Metastatic Lung Carcinoma in the Adrenal Gland (tissue), 1 donor: Measurements from ENCODE around the gene SPTAN1.

- PRO-cap = no peak
Observed at GRCh38 chr9:128254041-128254896, 21.5 kb downstream of the GOLGA2 start.

- PRO-cap = no peak
Observed at GRCh38 chr9:128321708-128322303, 441 bp downstream of the TRUB2 start.

GRCh38 chr9:128352881-128353706 lies 12.8 kb downstream of the SLC27A4 start:
- PRO-cap = no peak

GRCh38 chr9:128412219-128412895 lies 8.3 kb upstream of the CERCAM start:
- PRO-cap = no peak

GRCh38 chr9:128495672-128496101 lies 8.8 kb upstream of the GLE1 start:
- PRO-cap = no peak

DNA sequence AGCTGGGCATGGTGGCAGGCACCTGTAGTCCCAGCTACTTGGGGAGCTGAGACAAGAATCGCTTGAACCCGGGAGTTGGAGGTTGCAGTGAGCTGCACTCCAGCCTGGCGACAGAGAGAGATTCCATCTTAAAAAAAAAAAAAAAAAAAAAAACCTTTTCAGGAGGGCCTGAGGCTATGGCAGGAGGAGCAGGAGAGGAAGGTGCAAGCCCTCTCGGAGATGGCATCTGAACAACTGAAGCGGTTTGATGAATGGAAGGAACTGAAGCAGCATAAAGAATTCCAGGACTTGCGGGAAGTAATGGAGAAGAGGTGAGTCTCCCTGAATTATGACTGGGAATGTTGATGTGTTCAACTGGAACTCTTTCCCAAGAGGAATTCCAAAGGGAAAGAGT lies 18.0 kb downstream of the GLE1 start:
- PRO-cap = no peak

DNA sequence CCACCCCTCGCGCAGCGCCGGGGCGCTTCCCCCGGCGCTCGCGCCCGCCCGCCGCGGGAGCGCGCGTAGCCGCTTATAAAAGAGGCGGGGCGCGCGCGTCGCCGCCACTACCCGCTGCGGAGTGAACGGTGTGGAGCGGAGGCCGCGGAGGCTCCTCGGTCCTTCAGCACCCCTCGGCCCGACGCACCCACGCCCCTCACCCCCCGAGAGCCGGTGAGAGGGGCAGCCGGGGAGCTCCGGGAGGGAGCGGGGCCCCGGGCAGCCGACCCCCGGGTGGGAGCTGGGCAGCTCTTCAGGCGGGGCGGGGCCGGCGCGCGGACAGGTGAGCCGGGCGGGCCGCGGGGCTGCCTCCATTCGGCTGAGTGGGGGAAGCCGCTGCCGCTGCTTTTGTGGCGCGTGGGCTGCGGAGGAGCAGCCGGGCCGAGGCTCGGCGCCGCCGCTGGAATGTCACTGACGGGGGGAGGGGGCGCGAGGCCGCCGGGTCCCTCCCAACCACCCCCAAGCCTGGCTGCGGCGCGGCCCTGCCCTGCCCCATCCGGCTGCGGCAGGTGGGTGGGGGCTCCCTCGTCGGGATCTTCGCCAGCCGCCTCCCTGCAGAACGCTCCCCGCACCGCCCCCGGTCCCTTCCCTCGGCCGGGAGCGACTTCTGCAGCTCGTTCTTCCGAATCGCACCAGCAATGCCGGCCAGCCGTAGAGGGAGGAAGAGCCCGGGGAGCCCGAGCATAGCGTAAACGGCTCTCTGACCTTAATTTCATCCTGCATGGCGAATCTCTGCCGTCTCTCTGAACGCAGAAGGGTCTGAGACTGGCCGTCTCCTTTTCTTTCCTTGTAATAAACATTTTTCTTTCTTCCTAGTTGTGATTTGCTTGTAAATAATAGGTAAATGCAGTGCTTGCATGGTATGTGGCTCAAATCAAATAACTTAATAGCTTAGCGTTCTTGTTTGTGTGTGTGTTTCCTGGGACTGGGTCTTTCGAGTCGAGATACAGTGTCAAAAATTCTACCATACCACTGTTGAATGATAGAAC lies at the start of gene SPTAN1:
Gene SPTAN1 (plus strand): TSS at position 104 of the 1,028 bp plus-strand sequence.
- PRO-cap = bidirectional peak, plus-strand start at position 107 of the sequence, minus-strand start outside the sequence

- PRO-cap = no peak
Observed at GRCh38 chr9:128629865-128630685, 26.6 kb downstream of the DYNC2I2 start.

DNA sequence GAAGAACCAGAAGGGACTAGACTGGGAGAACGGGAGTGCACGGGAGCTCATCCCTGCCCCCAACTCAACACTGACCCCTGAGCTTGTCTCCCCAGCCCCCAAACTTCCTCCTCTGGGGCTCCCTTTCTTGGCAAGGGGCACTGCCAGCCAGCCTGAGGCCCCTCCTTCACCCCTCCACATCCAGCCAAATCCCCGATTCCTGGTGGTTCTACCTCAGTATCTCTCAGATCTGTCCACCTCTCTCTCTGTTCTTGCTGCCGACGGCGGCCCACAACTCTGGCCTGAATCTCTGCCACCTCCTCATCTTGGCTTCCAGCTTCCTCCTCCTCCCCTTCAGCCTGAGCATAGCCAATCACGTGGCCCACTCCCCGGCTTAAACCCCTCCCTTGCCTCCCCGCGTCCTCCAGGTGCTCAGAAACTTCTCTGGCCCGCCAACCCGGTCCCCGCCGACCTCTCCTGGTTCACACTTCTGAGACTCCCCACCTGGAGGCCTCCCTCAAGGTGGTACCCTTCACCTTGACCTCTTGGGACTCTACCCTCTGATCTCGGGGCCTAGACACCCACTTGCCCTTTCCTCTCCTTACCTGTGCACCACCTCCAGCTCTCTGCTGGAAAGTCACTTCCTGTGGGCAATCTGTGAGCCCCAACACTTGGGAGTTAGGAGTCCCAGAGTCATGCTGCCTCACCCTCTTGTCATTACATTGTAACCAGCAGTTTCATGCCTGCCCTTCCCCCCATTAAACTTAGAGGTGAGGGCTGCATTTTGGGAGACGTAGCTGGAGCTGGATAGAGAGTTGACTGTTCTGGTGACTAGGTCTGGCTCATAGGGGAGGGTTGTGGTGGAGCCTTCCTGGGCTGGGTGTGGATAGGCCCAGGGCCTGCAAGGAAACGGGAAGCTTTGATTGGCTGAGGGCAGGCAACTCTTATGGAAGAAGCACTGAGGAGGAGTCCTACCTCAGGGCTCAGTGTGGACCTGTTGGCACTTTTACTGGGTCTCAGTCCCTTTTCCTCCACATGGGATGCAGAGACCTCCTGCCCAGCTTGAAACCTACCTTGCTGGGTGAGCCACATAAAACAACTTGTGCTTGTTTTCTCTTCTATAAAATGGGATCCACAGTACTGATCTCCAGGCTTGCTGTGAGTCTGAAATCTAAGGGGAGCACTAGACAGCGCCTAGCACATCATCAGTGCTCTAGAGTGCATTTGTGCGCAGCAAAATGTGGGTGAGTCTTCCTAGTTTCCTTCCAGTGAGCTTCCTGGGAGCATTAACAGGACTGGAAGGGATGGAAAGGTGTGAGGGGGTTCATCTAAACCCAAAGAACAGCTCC lies 4.4 kb upstream of the SET start:
- PRO-cap = bidirectional peak, plus-strand start at position 414 of the sequence, minus-strand start at position 278 of the sequence; bidirectional peak, plus-strand start at position 926 of the sequence, minus-strand start at position 825 of the sequence

- PRO-cap = no peak
Observed at GRCh38 chr9:128690816-128691323, 1.8 kb downstream of the SET start.

- PRO-cap = no peak
Observed at GRCh38 chr9:128695788-128696403, 6.4 kb upstream of the PKN3 start.

DNA sequence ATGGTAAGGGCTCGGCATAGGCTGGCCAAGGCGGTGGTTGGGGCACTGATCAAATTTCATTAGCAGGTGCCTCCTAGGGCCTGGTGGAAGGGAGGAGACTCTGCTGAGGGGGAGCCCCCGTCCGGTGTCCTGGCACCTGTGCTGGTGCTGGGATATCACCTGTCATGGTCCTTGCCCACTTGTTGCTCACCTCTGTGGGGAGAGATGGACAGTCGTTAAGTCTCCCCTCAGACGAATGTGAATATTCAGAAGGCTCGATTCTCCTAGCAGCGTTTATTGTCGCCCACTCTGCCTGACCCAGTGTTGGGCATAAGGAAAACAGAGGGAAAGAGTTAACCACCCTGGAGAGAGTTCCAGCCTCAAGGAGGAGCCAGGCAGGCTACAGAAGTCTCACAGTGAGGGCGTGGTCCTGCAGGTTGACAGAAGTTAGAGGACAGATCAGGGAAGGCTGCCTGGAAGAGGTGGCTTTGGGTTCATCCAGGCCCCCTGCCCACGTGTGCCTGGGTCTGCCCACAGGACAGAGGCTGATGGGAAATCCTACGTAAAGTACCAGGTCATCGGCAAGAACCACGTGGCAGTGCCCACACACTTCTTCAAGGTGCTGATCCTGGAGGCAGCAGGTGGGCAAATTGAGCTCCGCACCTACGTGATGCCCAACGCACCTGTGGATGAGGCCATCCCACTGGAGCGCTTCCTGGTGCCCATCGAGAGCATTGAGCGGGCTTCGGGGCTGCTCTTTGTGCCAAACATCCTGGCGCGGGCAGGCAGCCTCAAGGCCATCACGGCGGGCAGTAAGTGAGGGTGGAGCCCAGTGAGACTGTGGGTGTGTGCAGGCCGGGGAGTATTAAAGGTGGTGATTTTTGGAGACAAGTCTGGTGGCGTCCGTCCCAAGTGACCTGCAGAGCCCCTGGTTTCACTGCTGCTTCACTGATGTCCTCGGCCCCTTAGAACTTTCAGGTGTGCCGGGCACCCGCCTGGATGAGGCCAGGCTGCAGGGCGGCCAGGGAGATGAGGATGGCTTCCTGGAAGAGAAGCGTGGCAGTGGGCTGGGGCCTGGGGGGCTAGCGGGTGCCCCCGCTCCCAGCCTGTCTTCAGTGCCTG lies 3.9 kb downstream of the ENDOG start:
- PRO-cap = no peak

DNA sequence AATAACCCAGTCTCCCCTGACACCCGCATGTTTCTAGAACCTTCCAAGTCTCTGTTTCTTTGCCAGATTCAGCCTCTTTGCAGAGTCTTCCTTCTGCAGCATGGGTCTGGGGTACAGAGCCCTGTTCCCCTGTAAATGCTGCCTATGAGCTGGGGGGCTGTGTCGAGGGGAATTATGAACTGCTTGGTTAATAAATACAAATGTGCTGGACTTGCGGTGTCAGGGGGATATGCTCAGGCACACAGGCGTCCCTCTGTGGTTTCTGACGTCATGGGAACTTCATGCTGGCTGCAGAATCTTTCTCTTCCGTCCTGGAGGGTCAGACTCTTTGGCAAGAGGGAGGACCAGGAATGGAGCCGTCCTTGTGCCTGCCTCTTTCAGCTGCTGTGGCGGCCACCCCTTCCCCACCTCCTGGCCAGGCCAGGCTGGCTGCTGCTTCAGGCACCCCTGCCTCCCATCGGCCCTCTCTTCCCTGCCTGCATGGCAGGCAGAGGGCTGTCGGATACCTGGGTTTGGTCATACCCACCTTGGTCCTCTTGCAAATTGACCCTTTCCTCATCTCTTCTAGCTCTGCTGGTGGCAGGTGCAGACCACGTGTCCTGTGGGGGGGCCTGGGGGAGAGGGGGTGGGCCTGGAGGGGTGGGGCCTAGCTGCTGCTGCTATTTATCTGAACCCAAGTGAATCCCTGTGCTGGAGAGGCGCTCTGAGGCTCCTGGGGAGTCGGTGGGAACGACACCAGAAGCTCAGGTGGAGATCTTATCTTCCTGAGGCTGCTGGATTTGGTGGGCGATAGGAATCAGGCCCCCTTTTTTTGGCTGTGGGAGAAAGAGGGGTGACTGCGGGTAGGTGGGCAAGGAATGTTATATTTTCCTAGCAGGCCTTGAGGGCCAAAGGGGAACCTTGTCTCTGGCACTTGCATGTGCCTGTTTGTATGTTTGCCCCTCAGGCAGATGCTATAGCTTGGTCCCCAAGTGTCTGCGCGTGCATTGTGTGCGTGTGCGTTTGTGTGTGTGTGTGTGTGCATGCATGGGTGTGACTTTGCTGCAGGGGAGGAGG lies 30.4 kb downstream of the PTPA start:
- PRO-cap = bidirectional peak, plus-strand start at position 331 of the sequence, minus-strand start at position 255 of the sequence

- PRO-cap = no peak
Observed at GRCh38 chr9:129146560-129147098, 31.4 kb downstream of the IER5L start.

- PRO-cap = bidirectional peak, plus-strand start at chr9:129177140, minus-strand start at chr9:129177119
Observed at GRCh38 chr9:129176607-129177384, 1.3 kb downstream of the IER5L start.

- PRO-cap = no peak
Observed at GRCh38 chr9:129253900-129254743, 76.1 kb upstream of the IER5L start.

DNA sequence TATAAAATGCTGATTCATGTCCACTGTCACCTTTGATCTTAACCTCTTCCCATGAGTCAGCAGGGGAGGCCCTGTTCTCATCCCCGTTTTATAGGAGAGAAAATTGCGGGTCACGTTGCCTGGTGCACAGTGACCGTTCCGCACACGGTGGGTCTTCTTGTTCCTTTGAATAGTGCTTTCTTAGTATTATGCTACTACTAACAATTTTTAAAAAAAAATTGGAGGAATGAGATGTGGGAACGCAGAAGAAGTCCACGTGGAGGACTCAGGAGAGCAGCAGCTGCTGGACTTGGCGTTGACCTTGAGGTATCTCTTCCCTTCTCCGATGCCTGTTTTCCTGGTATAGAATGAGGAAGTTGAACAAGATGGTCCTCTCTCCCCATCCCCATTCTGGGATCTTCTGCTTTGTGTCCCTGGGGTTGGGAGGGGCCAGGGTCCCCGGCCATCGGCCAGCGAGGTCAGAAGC lies 144.0 kb downstream of the C9orf50 start:
- PRO-cap = no peak

GRCh38 chr9:129478980-129479783 lies 141.7 kb downstream of the C9orf50 start:
- PRO-cap = no peak

- PRO-cap = no peak
Observed at GRCh38 chr9:129555615-129556215, 65.2 kb downstream of the C9orf50 start.

GRCh38 chr9:129569611-129570191 lies 51.2 kb downstream of the C9orf50 start:
- PRO-cap = no peak